Cardiac muscle cell (in vitro differentiated cells and primary cell): ENCODE measurements around the genes CAPN10 and GPR35.

- RAMPAGE, long total RNA, result no peak
- RRBS, result 62% methylated on average over 5 of the region's 12 CpGs
Observed at GRCh38 chr2:239482904-239483208, 82.0 kb upstream of the HDAC4 start.

GRCh38 chr2:239725369-239725789 lies 299.8 kb downstream of the NDUFA10 start:
- RAMPAGE, long total RNA, result no peak
- RRBS, result 88% methylated on average over 1 of the region's 11 CpGs

- RAMPAGE, long total RNA, result no peak
- RRBS, result no CpG with 5 or more reads among the region's 13 CpGs
Observed at GRCh38 chr2:239745265-239745757, 279.8 kb downstream of the NDUFA10 start.

GRCh38 chr2:239938476-239938965 lies 86.6 kb downstream of the NDUFA10 start:
- RAMPAGE, long total RNA, result no peak
- RRBS, result 94% methylated on average over 3 of the region's 22 CpGs

- RAMPAGE, long total RNA, result no peak
- RRBS, result no CpG with 5 or more reads among the region's 5 CpGs
Observed at GRCh38 chr2:239997958-239998417, 27.2 kb downstream of the NDUFA10 start.

DNA sequence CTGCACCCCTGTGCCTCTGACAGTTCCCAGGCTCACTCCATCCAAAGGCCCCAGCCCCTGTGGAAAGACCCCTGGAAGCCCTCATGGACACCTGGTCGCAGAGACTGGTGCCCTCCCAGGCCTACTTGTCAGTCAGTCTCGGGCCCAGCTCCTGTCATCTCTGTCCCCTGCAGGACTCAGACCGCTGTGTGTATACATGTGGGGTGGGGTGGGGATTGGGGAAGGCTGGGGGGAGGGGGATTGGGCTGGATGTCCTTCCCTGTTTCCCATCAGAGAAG lies 96.4 kb upstream of the OTOS start:
- RAMPAGE, long total RNA, result no peak
- RRBS, result no CpG with 5 or more reads among the region's 3 CpGs

GRCh38 chr2:240453930-240454953 lies 18.8 kb downstream of the GPC1 start:
- RAMPAGE, long total RNA, result no peak
- RRBS, result 66% methylated on average over 9 of the region's 55 CpGs

DNA sequence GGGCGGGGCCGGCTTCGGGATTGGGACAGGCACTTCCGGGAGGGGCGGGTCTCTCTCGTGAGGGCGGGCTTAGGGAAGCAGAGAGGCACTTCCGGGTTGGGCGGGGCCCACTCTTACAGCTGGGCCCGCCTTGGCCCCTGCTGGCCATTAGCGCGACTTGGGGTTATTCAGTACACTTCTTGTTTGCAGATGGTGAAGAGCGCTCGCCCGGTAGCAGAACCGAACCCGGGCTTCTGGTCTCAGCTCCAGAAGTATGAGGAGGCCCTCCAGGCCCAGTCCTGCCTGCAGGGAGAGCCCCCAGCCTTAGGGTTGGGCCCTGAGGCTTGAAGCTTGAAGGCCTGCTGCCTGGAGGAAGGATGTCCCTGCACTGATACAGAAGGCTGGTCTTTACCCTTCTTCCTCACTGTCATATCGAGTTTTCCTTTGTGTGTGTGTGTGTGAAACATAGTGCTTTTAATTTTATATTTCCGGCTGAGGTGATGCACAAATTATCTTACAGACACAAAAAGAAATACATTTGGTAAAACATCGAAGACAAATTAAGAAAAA lies 1.1 kb downstream of the DUSP28 start:
- RAMPAGE, long total RNA, result no peak
- RRBS, result 2% methylated on average over 8 of the region's 20 CpGs

- RAMPAGE, long total RNA, result no peak
- RRBS, result 83% methylated on average over 2 of the region's 19 CpGs
Observed at GRCh38 chr2:240575164-240575995, 7.1 kb downstream of the RNPEPL1 start.

GRCh38 chr2:240586481-240587632 lies at the start of gene CAPN10:
Gene CAPN10 (plus strand): TSS chr2:240586734.
- RAMPAGE, long total RNA, result no peak
- RRBS, result 5% methylated on average over 12 of the region's 113 CpGs

DNA sequence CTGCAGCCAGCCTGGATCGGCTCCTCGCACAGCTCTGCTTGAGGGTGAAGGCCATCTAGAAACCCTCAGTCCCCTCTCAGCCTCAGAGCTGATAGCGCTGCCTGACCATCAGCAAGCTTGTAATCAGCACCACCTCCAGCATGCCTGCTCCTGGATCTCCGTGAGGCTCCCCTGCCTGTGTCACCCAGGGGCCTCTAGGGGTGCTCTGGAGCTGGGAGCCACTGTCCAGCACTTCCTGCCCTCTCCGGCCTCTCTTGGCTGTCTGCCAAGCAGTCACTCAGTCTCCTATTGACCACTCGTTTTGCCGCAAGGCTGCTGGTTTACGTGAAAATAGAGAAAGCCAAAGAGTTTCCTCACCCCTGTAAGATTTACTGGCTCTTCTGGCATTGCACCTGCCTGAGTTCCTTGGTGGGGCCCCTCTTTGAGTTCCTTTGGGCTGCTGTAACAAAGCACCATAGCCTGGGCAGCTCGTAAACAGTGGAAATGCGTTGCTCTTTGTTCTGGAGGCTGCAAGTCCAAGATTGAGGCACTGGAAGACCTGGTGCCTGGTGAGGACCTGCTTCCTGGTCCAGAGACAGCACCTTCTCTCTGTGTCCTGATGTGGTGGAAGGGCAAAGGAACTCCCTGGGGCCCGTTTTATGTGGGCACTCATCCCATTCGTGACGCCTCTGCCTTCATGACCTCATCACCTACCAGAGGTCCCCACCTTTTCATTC lies 17.9 kb downstream of the CAPN10 start:
- RAMPAGE, long total RNA, result no peak
- RRBS, result no CpG with 5 or more reads among the region's 13 CpGs

- RAMPAGE, long total RNA, result no peak
- RRBS, result no CpG with 5 or more reads among the region's 29 CpGs
Observed at GRCh38 chr2:240624861-240625861, at the start of gene GPR35. Gene GPR35 (plus strand): TSS chr2:240625480.

DNA sequence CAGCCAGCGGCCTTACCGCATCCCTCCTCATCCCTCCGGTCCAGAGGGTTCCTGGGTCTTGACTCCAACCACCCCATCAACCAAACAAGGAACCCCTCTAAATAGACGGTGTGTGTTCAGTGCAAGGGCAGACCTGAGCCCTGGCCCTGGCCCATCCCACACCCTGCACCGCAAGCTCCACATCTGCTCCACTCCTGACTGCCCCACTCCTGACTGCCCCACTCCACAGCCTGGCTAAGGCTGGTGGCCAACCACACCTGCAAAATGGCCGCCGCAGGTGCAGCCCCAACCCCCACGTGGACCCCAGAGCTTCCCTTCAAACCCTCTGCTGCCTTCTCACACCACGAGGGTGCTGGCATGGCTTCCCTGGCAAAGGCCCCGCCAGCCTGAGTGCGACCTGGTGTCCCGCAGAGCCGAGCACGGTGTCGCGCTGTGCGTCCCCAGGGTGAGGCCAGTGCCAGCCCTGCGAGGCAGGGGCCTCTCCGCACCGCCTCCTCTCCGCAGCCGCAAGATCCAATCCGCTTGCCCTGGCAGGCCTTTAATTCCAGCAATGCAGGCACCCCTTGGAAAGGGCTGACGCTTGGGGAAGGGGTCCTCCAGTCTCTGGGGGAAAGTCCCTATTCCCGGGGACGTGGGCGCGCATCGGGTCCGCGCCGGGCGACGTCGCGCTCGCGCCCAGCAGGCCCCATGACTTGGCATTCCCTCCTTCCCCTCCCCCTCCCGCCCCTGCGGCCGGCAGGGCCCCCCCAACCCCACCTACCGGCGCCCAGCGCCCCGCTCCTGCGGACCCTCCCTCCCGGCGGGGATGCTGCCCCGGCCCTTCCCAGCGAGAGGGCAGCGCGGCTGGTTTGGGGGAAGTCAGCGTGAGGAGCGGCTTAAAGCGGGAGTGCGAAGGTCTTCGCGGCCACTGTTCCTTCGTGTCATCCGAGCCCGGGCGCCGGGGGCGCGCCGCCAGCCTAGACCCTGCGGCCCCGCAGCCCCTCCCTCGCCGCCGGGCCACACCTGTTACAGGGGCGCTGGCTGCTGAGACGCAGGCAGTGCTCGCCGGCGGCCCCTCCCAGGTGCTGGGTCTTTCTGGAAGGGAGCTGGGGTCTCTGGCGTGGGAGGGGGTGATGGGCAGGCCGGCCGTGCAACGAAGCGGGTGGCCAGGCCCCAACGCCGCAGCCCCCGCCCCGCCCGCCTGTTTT lies 1.3 kb downstream of the KIF1A start:
- RAMPAGE, long total RNA, result no peak
- RRBS, result 5% methylated on average over 52 of the region's 86 CpGs

DNA sequence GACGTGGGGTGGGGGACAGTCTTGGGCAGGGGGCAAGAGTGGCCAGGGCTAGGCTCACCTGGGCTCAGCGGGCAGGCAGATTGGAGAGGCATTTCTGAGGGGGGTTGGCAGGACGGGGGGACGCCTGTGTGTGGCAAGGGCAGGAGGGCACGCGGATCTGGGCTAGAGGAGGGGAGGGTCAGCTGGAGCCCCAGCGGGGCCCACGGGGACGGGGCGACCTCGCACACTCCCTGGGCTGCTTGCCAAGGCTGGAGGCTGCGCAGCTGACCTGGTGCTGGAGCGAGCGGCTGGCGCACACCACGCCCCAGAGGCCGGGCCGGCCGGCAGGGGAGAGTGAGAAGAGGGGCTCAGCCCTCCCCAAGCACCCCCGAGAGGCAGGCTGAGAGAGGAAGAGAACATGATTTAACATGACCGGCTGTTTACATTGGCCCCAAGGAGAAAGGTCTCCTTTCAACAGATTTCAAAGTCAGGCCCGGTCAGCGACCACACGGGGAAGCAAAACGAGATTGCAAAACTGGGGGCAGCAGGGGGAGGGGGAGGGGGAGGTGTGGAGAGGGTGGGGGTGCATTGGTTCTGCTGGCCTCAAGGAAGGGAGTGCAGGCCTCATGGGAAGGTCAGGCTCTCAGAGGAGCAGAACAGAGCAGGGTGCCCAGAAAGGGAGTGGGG lies 37.9 kb upstream of the SNED1 start:
- RAMPAGE, long total RNA, result no peak
- RRBS, result 4% methylated on average over 3 of the region's 25 CpGs

DNA sequence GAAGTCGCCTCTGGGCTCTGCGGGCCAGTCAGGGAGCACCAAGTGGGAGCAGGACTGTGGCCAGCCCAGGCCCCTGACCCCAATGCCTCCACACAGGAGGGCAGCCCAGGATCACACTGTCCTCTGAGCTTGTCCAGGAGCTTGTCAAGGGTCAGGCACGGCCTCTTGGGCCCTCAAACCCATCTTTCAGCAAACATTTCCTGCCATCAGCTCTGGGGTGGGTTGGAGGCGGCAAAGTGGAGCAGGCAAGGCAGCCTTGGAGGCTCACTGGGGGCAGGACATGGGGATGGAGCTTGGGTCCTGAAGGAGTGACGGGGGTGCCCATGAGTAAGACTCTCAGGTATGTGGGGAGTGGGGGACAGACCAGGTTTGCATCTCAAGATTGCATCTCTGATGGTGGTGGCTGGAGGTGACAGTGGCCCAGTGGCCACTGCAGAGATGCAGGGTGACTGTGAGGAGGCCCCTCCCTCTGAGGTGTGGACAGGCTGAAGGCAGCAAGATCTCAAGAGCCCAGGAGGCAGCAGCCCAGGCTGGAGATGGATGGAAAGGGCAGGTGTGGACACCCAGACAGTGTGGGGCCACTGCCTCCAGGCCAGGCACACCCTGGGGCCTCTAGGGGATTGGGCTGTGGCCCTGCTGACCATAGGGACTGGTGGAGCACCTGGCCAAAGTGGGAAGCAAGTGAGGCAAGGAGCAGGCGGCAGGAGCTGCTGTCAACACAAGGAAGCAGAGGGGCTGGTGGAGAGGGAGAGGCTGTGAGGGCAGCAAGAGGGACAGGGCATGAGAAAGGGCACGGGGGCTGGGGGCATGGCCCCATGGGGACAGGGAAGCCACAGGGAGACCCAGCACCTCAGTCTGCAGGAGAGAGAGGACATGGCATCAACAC lies 10.6 kb downstream of the SNED1 start:
- RAMPAGE, long total RNA, result no peak
- RRBS, result no CpG with 5 or more reads among the region's 7 CpGs

DNA sequence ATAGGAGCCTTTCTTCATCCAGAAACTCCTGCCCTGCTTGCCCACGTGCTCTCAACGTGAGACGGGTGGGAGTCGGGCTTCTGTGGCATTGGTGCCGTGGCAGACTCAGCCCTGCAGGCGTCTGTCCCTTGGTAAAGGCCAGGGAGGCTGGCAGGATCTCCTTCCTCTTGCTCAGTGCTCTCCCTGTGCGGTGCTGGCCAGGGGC lies 40.1 kb downstream of the SNED1 start:
- RAMPAGE, long total RNA, result no peak
- RRBS, result no CpG with 5 or more reads among the region's 7 CpGs

DNA sequence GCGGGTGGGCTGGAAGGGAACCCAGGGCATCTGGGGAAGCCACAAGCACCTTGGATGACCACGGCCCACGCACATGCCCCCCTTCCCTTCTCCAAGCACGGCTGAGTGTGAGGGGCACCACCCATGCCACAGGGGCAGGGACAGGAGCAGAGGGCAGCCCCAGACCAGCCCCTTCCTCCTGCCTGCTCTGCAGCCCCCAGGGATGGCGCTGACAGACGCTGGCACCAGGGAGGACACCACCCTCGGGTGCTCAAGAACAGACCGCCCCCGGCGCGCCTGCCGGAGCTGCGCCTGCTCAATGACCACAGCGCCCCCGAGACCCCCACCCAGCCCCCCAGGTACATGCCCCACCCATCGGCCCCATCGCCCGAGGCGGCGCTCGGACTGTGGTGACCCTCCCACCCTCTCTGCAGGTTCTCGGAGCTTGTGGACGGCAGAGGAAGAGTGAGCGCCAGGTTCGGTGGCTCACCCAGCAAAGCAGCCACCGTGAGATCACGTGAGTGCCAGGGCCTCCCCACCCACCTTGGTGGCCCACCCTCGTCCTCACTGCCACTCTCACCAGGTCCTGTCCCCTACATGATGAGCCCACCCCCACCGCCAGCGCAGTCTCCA lies 30.6 kb downstream of the MTERF4 start:
- RAMPAGE, long total RNA, result no peak
- RRBS, result no CpG with 5 or more reads among the region's 30 CpGs

DNA sequence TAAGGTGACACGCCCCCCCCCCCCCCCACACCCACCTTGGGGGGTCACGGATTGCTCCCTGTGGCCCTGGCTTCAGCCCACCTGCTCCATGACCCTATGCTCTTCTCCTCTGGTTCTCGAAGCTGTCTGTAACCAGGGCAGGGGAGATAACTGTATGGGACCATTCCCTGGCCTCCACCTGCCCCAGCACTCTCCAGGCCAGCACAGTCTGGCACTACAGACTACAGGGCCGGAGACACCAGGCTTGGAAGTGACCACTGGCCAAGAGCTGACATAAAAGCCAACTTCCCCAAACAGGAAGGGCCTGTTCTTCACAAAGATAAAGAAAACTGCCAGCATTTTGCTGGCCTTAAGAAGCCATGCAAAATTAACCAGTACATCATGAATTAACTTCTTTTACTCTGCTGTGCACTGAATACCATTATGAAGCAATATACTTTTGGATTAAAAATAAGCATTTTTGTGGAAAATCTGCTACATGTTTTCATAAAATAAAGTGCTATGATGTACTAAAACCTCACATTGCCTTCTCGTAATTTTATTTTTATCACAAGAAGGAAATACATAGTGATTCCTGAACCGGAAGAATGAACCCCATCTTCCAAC lies 6.9 kb downstream of the MTERF4 start:
- RAMPAGE, long total RNA, result no peak
- RRBS, result no CpG with 5 or more reads among the region's 6 CpGs

DNA sequence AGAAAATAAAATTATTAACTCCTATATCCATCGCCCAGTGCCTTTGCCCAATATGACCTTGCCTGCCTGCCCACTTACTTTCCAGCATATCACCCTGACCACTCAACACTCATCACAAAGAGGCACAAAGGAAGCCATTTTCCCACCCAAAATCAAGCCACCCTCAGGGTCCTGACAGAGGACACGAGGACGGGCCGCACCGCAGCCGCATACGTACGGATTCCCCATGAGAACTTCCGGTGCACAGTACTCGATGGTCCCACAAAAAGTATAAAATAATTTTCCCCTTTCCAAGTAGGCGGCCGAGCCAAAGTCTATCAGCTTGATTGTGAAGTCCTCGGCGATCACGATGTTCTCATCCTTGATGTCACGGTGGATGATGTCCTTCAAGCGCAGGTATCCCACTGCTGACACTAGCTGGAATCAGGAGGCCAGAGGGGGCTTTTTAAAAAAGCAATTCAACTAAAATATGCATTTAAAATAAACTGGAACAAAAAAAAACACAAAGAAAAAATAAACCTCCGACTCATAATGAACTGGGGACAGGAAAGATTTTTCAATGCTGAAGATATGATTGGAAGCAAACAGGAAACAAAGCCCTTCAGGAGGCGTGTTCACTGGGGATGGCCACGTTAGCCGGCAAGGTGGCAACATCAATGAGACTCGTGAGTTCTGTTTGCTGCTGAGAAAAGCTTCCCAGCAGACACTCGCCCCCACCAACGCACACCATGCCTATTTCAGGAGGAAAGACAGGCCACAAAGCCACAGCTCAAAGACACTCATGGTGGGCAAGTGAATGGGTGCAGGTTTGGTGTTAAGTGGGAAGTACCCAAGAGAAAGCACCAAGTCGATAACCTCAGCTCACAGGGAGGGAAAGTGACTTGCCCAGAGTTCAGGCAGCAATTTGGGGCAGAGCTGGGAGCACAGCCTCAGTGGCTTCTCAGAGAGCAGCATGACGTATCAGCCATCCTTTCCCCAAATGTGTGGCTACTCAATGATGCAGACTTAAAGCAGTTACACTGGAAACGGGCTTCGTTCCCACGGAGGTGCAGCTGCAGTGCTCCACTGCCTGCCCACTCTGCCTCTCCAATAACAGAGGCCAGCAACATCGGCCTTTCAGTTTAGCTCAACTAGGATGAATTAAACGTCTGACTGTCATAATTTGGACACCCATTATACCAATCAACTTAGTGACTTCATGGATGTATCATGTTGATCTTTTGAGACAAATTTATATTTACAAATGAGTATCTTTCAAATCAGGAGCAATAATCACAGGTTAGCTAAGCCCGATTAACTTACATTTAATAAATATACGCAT lies 10.4 kb upstream of the MTERF4 start:
- RAMPAGE, long total RNA, result no peak
- RRBS, result no CpG with 5 or more reads among the region's 33 CpGs

GRCh38 chr2:241218493-241219095 lies 30.1 kb downstream of the ANO7 start:
- RAMPAGE, long total RNA, result no peak
- RRBS, result no CpG with 5 or more reads among the region's 27 CpGs